Neural crest cell (in vitro differentiated cells): ENCODE results near the genes TP53I11 and DGKZ.

GRCh38 chr11:44593000-44593648 is 27.7 kb downstream of the CD82 start:
- PRO-cap, result no peak

DNA sequence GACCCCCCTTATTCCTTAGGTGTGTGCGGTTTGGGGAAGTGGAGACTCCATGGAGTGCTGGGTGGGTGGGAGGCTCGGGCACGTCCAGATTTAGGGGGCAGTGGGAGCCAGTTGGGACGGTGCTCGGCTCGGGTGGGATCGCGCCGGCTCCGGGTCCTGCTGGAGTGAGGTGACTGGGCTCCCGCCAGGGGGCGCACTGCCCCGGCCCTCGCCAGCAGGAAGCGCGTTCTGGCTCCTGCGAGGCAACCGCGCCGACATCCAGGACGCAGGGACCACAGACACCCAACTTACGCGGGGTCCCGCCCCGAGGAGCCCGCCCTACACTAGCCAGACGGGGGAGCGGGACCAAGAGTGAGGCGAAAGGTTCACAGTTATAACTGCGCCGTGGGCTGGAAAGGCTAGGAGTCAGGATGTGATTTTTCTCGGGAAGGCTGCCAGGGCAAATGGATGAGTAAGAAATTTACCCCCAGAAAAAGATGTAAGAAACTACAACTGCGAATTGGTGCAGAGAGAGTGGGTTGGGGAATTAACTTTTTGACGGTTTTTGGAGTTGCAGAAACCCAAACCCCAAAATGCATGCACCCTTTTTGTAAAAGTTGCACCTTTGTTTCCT is 1.2 kb downstream of the TSPAN18 start:
- PRO-cap, result no peak

- PRO-cap, result no peak
Observed at GRCh38 chr11:44760832-44761407, 34.2 kb downstream of the TSPAN18 start.

DNA sequence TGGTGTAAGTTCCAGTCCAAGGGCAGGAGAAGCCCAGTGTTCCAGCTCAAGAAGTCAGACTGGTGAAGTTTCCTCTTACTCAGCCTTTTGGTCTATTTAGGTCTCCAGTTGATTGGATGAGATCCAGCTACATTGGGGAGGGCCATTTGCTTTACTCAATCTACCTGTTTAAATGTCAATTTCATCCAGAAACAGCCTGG is 45.1 kb downstream of the TSPAN18 start:
- PRO-cap, result no peak

DNA sequence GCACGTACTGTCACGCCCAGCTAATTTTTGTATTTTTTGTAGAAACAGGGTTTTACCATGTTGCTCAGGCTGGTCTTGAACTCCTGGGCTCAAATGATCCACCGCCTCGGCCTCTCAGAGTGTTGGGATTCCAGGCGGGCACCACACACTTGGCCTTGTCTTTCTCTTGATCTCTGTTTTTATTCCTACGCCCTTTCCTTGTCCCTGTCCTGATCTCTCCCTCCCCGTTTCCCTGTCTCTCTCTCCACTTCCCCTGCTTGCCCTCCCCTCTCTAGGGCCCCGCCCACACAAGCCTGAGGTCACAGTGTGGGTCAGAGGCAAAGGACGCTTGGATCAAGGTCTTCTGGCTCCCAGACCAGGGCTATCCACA is 38.5 kb downstream of the TP53I11 start:
- PRO-cap, result no peak

DNA sequence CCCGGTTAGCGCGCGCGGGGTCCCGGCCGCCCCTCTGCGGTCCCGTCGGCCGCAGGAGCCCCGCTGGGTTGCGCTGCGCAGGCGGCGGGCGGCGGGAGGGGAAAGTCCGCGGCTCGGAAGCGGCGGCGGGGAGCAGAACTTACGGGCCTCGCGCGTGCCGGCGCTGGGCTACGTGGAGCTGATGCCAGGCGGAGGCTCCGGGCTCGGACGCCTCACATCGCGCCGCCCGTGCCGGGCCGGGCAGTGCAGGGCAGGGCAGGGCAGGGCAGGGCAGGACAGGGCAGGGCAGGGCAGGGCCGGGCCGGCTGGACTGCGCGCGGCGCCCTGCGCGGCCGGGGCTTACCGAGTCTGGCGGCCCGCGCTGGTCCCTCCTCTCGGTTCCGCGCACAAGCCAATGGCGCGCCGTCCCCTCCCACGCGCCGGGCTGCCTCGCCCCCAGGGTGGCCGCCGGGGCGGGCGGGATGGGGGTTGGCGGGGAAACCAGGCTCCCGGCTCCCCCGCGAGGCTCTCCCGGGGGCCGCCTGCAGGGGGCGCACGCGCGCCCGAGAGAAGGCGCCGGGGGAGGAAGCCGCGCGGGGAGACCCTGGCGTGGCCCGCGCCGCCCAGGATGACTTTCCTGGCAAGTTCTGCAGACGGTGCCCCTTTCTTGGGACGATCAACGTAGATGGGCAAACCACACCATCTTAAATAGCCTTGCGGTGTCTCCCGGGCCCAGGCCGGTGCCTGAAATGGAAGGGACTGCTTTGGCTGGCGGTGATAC is at the start of gene TP53I11:
Gene TP53I11 (minus strand): TSS at position 350 of the 760 bp plus-strand sequence.
- PRO-cap, result bidirectional peak, plus-strand start at position 578 of the sequence, minus-strand start at position 350 of the sequence

- PRO-cap, result no peak
Observed at GRCh38 chr11:44973492-44974066, 22.9 kb upstream of the TP53I11 start.

DNA sequence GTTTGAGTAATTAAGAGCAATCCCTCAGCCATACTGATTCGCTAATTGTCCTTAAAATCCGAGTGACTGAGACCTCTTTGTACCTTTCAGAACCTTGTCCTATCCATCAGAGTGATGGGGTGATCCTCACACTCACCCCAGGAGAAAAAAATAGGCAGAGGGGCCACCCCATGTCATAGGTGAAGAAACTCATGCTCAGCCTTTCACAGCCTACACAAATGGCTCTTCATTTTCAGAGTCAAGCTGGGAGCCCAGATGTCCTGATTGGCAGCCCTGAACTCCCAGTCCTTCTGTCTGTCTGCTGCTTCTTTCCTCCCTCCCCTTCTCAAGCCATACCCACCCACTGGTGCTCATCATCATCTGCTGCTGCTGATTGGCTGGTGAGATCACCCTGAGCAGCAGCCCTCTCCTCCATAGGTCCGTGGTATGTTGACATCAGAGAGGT is 46.2 kb upstream of the PRDM11 start:
- PRO-cap, result no peak

DNA sequence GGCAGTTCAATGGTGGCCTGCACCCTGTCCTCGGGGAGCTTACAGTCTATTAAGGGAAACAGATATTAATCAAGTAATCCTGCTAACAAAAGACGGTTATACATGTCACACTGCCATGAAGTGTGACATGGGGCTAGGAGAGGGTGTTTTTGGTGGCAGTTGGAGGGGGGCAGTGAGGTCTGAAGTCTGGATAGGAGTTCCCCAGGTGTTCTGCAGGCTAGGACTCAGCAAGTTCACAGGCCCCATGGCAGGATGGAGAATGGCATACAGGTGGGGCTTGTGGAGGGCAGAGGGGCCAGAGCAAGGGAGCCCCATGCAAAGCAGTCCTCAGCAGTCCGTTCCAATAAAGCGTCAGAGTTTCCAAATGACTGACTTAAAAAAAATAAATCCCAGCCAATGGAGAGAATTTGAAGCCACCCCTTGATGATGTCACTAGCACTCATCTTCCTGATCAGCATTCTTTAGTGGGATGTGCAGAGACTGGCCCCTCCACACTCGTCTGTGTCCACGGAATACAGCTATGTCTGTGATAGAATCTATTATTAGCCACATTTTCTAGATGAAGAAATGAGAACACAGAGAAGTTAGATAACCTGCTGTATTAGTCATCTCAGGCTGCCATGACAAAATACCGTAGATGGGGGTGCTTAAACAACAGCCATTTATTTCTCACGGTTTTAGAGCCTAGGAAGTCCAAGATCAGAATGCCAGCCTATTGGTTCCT is 32.6 kb downstream of the PRDM11 start:
- PRO-cap, result no peak

DNA sequence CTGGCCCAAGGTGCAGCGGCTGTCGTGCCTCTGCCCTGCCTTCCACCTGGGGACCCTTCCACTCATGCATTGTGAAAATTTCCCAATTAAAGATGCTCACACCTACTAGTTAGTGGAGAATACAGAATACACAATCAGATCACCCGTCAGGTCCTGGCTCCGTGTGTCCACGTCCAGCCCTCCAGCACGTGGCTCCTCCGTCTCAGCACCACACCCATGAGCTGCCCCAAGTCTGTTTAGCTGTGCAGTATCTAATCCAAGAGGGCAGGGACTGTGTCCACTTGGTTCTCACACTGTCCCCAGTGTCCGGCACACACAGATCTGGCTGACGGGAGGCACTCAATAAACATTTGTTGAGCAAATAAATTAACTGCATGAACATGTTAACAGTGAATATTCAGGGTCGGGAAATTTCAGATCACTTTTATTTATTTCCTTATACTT is 110.9 kb downstream of the CHST1 start:
- PRO-cap, result no peak

DNA sequence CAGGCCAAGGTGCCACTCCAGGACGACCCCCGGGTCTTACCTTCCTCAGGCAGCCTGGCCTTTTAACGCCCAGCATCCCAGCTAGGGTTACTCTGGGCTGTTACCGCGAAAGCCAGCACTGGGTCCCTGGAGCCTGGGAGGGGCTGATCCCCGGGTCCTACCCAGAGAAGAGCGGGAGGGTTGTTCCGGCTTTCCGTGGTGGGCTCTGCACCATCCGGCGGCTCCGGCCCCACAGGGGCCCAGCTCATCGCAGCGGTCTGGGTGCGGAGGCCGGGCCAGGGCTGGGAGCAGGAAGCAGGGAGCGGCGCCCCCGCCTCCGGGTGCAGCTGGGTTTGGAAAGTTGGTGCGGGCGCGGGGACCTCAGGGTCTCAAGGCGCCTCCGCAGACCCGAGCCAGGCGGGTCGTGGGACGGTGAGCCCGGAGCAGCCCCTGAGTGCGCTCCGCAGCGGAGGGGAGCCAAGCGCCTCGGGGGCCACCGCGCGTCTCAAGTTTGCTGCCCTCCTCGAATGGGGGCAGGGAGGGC is 922 bp downstream of the CHST1 start:
- PRO-cap, result no peak

DNA sequence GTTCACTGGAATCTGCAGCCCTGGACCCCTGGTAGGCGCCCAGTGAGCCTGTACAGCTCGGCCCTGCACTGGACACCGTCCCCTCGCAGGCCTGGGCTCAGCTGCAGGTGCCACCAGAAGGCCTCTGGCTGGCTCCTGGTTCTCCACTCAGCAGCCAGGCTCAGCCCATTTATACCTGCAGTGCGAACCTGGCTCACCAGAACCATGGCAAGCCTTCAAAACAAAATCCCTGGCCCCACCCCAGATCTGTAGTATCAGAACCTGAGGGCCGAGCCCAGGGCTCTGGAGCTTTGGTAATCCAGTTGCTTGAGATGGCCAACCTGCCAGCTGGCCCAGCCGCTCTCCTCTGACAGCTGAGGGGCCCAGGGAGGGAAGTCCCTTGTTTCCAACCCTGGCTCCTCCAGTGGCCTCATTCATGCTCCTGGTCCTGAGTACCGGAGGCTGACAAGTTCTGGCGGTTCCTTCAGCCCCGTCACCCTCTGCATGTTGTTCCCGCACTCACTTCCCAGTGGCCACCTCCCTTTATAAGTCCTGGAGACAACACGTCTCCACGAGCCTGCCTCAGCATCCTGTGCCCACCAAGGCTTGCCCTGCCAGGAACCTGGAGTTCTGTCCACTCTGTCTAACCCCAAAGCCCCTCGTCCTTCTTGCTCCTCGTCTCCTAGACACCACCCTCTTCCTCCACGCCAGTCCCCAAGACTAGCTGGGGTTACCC is 1.0 kb upstream of the FREY1 start:
- PRO-cap, result no peak

DNA sequence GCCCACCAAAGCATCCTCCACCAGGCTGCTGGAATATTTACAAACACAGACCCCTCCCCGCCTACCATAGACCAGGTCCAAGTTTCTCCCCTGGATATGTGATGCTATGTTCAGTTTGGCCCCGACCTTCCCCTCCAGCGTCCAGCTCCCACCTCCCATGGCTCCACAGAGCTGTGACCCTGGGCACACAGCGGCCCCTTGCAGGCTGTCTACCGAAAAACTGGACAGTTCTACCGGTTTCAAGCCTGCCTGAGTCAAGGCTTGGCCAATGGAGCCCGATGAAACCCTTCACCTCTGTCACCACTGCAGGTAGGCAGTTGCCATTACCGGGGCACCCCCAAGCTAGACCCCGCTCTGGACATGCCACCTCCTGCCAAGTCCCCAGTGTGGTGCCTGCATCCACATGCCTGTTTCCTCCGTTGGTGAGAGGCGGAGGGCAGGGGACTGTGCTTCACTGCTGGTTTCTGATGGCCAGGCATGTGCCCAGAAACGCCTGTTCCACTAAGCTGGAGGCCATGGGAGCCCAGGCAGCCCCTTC is 1.7 kb upstream of the FREY1 start:
- PRO-cap, result no peak

- PRO-cap, result no peak
Observed at GRCh38 chr11:45921463-45921935, 957 bp upstream of the LARGE2 start.

DNA sequence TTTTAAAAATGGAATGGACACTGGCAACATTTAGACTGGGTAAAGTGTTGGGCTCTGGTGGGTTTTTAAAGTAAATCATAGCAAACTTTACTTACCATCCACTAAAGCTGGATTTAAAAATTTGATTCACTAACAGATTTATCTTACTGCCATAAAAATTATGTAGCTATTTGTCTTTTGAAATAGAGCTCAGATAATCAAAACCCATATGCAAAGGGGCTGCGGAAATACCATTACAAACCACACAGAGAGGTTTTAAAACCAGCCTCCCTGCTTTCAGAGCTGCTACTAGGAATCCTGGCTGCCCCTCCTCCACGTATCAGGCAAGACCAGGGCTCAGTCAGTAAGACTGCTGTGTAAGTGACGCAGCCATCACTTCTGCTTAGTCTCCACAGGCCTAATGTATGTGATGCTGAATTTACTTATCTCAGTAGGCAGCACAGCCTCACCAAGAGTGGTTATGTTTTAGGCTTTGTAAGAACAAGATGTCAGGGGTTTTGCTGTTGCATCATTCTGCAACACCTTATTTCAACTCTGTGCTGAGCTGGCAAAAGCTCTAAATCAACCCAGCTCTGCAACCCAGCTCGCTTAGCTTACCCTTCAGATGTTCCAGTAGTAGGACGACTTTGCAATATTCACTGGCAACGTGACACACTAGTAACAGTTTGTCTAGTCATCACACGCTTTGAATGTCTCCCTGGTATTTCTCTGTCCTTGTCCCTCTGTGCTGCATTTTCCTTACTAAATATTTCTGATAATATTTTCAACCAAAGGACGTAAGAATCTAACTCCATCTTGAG is 71.9 kb downstream of the LARGE2 start:
- PRO-cap, result no peak

GRCh38 chr11:46127130-46127705 is 6.0 kb upstream of the PHF21A start:
- PRO-cap, result no peak

DNA sequence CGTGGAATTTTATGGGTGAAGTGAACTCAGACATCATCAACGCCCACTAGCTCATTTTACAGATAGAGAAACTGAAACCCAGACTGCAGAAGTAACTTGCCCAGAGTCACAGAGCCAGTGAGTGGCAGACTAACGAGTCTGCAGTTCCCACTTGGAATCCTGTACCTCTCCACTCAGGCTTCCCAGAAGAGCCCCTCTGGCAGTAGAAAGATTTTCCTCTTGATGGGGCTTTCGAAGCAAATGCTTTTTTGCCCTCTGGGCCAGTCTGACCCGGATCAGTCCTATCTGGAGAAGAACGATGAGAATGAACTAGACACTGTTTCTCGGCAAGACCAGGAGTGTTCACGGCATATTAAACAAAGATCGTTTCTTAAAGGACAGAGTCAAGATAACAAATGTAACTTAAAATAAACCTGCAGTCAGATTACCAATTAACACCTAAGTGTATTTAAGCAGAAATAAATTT is 61.3 kb upstream of the CREB3L1 start:
- PRO-cap, result no peak

- PRO-cap, result no peak
Observed at GRCh38 chr11:46272527-46273612, 4.6 kb upstream of the CREB3L1 start.

- PRO-cap, result bidirectional peak, plus-strand start at chr11:46347559, minus-strand start at chr11:46347224
Observed at GRCh38 chr11:46347124-46348066, at the start of gene DGKZ. Gene DGKZ (plus strand): TSS chr11:46347463.

- PRO-cap, result no peak
Observed at GRCh38 chr11:46382877-46383480, 1.5 kb downstream of the MDK start.